Parietal lobe (tissue), 2 donors: ENCODE data around the genes MGAT4D and GAB1.

GRCh38 chr4:140497439-140498639 is at the start of gene MGAT4D:
MGAT4D (minus strand) TSS chr4:140498293.
- RAMPAGE, long total RNA, result no peak

- RAMPAGE, long total RNA, result no peak
Measured at GRCh38 chr4:140666895-140667552, 89.2 kb downstream of the TBC1D9 start.

- RAMPAGE, long total RNA, result no peak
Measured at GRCh38 chr4:140720505-140721354, 35.5 kb downstream of the TBC1D9 start.

- RAMPAGE, long total RNA, result no peak
Measured at GRCh38 chr4:140755368-140755542, 930 bp downstream of the TBC1D9 start.

GRCh38 chr4:140755543-140756185 is 521 bp downstream of the TBC1D9 start:
- RAMPAGE, long total RNA, result no peak

DNA sequence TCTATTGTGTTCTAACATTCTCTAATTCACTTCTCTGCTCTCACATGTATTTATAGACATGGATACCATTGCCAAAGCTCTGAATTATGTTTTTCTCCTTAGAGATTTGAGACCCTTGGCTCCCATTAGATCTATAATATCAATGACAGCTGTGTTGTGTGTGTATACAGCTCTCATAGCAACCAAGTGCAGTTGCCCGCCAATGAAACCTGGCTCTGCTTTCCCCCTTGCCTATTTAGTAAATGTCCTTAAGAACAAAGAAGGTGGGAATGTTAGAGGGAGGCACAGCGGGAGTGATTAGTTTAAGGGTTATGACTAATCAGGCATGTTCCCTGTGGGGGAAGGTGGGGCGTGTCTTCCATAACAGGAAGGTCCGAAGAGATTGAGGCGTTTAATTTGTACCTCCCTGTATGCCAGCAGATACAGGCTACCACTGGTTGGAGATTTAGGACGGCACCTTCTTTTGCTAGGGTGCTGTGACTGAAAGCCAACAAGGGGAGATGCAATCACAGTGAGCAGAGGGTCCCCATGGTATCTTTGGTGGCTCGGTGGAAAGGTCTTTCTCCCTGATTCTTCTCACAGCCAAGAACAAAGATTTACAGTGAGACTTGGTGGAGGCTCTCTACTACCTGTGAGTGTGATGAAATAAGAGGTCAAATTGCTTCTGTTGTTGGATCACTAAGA is 100.6 kb upstream of the TBC1D9 start:
- RAMPAGE, long total RNA, result no peak

DNA sequence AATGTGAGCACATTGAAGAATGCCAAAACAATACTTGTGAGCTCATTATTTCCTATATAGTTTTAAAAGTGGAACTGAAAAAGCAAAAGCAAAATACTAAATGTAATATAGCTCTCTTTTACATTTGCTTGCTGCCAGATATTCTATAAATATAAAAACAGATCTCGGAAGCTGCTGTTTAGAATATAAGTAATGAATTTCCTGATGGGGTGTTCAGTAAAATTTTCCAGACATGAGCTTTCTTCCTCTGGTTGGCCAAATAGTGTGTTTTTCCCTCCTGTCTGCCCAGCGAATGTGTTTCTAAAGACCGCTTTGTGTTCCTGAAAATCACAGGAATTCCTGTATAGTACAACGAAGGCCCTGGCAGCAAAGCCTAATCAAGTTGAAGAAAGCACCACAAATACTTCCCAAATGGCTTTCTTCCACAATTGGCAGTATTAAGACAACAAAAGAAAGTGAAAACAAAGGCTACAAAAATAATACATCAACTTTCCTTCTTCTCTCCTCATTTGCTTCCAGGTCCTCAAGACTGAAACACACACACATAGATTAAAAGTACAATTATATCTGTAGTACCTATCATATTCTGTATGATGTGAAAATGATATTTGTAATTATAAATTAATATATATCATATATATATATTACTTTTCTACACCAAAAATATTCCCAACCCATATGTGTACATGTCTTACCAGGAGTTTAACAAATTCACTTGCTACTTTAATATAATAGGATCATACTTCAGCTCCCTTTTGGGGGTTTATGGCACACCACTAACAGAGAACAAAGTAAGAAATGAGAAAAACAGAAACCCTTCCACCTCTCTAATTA is 494.0 kb downstream of the INPP4B start:
- RAMPAGE, long total RNA, result no peak

DNA sequence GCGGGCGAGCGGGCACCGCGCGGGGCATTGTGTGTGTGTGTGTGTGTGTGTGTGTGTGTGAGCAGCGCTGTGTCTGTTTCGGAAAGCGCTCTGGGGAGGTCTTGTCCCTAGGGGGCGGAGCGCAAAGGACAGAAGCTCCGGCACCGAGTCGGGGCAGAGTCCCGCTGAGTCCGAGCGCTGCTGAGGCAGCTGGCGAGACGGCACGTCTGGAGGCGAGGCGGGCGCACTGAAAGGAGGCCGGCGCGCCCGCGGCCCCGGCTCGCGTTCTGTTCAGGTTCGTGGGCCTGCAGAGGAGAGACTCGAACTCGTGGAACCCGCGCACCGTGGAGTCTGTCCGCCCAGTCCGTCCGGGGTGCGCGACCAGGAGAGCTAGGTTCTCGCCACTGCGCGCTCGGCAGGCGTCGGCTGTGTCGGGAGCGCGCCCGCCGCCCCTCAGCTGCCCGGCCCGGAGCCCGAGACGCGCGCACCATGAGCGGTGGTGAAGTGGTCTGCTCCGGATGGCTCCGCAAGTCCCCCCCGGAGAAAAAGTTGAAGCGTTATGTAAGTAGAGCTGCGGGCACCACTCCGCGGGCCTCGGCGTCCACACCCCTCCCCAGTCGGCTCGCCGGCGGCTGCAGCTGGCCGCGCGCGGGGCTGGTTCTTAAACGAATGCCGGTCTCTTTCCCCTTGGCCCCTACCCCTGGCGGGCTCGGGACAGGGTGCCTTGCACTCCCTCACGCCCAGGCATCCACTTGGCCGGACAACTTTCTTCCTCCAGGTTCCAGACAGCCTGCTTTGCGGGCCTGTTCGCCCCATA is at the start of gene GAB1:
Gene GAB1 (plus strand): TSS at position 156 of the 796 bp plus-strand sequence.
- RAMPAGE, long total RNA, result no peak

- RAMPAGE, long total RNA, result no peak
Measured at GRCh38 chr4:143337517-143337625, 695 bp downstream of the GAB1 start.

DNA sequence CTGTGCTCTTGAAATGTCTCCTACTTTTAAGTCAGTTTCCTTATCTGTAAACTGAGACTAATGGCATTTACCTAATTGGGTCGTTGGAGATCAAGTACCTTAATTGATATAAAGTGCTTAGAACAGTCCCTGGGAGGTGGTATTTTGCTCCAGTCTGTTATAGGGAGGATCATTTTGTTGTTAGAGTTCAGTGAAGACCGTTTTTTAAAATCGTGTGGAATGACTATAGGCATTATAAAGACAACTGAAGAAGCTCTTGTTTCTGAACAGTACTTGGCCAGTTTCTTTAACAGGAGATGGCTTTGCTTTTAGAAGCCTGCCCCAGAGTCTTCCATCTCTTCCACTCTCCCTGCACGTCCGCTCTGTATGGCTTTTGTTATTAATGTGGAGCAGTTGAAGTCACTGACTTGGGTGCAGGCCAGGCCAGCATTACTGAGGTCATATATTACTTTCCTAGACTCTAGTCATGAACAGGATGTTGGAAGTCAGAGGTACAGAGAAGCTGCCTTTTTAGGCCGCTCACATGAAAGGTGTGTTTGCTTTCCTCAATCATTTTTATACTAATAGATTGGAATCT is 44.9 kb downstream of the GAB1 start:
- RAMPAGE, long total RNA, result no peak

GRCh38 chr4:143427218-143428010 is 86.1 kb upstream of the SMARCA5 start:
- RAMPAGE, long total RNA, result no peak

GRCh38 chr4:144782914-144783236 is 136.9 kb downstream of the HHIP start:
- RAMPAGE, long total RNA, result no peak

DNA sequence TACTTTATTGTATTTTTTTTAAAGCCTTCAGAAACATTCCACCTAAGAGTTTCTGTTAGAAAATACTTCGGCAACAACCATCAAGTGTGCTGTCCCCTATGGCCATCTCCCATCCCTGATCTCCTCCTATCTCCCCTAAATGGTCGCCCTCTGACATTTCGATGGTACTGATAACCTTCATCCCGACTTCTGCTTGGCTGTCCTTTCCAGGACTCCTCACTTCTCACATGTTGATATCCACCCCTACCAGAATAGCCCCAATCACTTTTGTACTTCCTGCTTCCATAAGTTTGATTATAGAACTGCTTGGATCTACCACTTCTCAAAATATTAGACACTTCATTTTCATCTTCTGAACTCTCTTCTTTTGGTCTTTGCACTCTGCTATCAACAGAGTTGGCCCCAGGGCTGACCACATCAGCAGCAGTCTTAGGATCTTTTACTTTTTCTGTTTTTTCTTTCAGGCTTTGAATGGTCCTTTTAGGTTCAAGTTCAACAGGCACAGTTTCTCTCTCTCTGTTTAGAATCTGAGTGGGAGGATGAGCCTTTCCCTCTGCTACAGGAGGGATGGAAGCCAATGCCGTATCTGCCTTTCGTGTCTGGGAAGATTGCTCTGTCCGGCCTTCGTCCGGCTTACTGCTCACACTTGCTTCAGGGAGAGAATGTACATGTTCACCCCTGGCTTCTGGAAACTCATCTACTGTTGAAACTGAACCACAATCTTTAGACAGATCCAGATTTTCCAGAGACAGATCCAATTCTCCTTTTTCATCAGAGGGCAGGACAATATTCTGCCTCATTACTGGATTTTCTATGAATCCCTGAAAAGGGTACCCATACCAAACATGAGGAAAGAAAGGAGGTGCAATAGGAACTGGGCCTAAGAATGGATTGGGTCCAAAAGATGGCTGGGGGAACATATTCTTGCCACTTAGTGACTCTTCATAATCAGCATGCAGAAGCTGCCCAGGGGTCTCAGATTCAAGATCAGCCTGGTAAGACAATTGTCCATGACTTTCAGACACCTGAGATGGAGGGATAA is 39.6 kb downstream of the ABCE1 start:
- RAMPAGE, long total RNA, result no peak

DNA sequence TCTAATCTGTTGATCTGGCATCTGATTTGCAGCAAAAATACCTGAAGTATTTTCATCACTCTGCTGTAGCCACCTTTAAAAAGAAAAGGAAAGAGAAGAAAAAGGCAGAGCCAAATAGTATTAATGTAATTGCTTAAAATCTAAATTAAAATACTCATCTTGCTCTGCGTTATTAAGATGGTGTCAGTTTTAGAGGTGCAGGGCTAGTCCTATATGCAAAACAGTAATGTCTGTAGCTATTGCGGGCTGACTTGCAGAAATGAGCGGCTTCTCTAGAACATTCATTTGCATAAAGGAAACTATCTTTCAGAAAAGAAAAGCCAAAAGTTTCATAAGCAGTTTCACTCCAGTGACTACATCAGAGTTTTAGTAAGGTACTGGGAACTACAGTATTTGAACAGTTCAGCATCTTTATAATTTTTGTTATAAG is 5.9 kb downstream of the SMAD1 start:
- RAMPAGE, long total RNA, result no peak

- RAMPAGE, long total RNA, result no peak
Measured at GRCh38 chr4:145559964-145560489, 59.2 kb upstream of the MMAA start.

DNA sequence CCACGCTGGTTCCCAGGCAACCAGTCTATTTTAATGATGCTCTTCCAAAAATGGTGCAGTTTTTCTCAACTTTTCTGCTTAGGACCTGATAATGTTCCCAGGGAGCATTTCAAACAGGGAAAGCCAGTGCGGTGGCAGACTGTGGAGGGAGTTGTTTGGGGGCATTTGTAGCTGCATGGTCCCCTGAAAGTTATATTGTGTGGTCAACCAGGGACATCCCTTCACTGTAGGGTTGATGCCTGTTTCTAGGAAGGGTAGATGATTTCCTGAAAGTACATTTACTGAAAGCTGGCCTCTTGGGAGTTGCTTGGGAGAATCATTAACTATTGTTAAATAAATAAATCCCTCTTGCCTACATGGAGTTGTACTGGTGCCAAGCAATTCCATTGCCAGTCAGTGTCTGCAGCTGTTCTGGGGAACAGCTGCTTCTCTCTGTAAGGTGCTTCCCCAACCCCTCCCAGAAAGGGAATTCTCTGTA is 51.0 kb downstream of the C4orf51 start:
- RAMPAGE, long total RNA, result no peak

DNA sequence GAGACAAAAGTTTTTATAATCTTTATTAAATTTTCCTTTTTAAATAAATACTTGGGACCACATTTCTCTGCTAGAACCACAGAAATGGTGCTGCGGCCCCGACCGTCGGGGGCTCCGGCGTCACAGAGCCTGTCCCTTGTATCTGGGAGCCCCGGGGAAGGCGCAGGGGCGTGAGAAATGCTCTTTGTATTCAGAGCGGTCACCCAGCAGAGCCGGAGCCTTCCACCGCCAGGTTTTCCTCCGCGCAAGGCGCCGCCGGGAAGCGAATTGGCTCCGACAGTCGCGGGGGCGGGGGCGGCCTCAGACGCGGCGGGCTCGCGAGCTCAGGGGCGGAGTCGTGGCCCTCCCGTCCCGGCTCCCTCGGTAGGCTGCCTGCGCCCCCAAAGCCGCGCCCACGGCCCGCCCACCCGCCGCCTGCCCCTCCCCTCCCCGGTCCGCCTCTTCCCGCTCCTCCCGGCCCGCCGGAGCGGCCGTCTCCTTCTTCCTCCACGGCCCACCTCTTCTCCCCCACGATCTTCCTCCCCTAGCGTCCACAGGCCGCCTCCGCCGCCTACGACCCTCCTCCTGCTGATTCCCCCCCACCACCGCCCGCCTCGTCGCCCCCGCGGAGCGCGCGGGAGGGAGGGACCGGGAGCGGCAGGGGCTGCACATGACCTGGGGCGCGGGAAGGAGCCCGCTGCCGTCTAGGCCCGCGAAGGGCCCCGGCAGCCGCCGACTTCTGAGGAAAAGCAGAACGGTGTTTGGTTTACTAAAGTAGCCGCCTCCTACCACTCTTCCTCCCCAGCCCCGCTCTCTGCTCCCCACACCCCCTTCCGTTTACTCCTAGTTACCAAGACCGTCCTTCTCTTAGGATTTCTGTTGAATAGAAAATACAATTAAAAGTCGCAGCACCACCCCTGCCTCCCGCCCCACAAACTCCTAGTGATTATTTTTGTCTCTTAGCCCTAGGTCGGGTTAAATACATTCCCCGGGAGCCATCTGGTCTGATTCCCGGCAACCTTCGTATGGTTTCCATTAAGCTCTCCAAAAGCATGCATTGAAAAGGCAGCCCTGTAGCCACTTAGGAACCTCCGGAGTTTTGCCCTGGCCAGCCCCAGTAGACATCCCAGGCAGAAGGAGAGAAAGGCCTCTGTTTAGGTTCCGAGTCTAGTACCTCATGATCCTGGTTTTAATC is 53.2 kb downstream of the C4orf51 start:
- RAMPAGE, long total RNA, result no peak

DNA sequence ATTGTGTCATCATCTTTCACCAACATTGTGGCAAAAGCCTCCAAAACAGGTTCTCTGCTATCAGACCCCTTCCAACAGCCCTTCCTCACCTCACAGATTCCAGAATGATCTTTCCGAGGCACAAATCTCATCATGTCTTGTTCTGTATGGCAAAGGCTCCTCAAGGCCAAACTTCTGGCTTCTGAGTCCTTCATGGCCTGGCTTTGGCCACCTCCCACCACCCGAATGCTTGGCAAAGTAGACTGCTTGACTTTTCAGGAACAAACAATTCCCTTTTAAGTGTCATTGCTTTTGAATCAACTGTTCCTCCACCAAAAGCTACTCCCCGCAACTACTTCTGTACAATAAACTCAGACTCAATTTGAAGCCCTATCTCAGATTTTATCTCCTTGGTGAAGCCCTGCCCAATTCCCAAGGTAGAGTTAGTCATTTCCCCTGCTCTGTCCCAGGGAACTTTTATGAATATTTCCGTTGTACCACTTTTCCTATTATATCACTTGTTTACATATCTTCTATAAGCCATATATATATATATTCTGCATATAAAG is 102.7 kb downstream of the C4orf51 start:
- RAMPAGE, long total RNA, result no peak

GRCh38 chr4:145936444-145937099 is 2.1 kb downstream of the ZNF827 start:
- RAMPAGE, long total RNA, result no peak

DNA sequence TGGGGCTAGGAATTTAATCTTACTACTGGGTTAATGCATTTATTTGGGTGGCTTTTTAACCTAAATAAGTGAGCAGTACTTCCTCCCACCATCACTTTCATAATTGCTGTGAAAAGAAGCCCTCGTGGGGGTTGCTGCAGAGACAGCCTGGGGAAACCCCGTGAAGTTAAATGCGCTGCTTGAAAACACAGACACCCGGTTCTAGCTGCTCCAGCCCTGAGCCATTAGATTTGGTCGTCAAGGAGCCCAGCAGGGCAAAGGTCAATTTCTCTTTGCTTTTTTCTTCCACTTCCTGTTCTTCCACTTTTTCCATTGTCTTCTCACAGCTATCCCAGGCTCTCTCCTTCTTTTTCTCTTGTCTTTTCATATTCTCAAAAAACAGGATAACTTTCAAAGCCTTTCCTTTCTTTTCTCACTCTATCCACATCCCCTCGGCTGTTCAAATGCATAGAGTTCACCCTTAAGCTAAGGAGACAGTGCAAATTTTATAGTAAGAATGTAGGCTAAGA is 91.4 kb upstream of the ZNF827 start:
- RAMPAGE, long total RNA, result no peak